Fibroblast of villous mesenchyme (primary cell): ENCODE data around the genes EVX2 and HOXD13.

DNA sequence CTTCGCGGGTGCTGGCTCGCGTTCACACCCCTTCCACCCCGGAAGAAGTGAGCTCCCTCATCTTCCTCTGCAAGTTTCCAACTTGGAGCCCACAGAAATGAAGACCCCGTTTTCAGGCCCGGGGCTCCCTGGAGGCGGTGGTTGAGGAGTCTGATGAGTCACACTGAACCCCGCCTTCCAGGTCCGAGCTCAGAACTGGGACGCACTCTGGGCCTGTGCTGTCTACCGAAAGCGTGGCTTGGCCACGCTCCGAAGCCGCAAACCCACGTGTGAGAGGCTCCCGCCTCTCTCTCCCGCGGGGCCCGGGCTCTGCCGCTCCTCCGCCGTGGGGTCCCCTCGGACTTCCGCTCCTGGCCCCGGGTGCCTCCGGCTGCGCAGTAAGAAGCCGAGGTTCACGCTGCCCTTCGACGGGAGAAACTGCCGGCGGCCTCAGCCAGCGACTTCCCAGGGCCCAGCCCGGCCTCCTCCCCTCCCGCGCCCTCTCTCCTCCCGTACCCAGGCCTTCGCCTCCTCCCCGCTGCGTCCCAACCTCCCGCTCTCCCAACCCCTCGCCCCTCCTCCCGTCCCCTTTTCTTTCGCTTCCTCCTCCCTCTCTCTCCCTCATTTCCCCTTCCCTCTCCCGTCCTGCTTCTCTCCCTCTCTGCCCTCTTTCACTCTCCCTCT lies 47.6 kb upstream of the SP3 start:
- CAGE, long polyA plus RNA: no peak

DNA sequence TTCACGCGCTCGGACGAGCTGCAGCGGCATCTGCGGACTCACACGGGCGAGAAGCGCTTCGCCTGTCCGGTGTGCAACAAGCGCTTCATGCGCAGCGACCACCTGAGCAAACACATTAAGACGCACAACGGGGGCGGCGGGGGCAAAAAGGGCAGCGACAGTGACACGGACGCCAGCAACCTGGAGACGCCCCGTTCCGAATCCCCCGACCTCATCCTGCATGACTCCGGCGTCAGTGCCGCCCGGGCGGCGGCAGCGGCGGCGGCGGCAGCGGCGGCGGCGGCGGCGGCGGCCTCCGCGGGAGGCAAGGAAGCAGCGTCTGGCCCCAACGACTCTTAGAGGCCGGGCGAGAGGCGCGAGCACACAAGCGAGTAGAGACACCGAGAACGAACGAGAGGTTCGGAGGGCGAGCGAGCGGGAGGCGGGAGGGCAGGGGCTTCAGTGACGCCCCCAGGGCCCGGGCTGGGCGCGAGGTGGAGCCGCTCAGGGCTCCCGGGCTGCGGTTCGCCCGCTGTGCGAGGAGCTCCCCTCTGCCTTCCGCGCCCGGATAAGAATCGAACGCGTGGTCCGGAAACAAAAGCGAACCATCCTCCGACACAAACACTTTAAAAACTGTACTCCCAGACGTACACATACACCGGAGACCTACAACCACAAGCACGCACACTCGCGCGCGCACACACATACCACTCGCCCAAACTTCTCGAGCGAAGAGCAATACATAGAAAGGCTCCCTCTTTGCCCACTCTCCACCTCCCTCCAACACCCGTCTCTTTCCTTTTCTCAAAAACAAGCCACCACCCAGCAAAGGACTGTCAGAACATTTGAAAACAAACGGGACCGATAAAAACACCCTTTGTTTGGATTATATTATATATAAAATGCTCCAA lies 2.7 kb downstream of the SP9 start:
- CAGE, long polyA plus RNA: no peak

GRCh38 chr2:174750858-174751583 lies 13.3 kb downstream of the CHRNA1 start:
- CAGE, long polyA plus RNA: no peak

DNA sequence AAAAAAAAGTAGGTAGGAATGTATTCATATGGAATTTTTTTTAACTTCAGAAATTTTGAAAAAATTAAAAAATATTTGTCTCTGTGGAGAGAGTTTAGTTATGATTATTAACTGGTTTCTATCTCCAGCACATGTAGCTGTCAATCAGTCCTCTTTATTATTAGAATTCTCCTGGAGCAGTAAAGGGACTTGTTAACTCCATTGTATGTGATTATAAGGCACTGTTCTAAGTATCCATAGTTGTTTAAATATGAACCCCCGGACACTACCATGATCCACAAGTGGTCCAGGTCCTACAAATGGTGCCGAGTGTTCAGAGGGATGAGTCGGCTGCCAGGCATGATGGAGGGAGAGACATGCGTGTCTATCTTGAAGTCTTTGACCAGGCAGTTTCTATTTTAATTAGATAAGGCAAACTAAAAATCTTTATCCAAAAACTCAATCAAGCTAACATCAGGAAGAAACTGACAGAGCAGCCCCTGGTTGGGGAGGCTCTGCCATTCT lies 468 bp downstream of the CHRNA1 start:
- CAGE, long polyA plus RNA: no peak

GRCh38 chr2:174846671-174847845 lies 82.8 kb upstream of the CHRNA1 start:
- CAGE, long polyA plus RNA: no peak

- CAGE, long polyA plus RNA: no peak
Measured at GRCh38 chr2:175127602-175127941, 40.4 kb downstream of the ATF2 start.

DNA sequence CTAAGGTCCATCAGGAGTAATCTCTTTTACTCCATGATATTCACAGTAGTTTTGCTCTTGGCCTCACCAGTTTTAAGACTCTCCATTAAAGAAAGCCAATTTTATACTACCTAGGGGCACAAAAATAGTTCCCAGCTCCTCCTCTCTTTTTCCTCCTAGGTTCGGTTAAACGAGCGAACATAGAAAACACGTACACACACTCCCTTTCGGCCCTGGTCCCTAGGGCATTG lies 1.0 kb downstream of the ATF2 start:
- CAGE, long polyA plus RNA: no peak

DNA sequence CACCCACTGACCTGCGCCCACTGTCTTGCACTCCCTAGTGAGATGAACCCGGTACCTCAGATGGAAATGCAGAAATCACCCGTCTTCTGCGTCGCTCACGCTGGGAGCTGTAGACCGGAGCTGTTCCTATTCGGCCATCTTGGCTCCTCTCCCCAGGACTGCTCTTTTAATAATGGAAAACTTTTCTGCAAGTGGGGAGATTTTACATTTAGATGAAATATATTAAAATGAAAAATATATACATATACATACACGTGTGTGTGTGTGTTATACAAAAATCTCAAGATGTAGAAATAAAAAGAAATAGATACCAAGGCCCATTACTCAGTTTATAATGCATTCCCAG lies 297.4 kb downstream of the LNPK start:
- CAGE, long polyA plus RNA: no peak

GRCh38 chr2:176002591-176003177 lies 617 bp upstream of the LNPK start:
- CAGE, long polyA plus RNA: no peak

- CAGE, long polyA plus RNA: no peak
Measured at GRCh38 chr2:176080571-176080939, 3.2 kb downstream of the EVX2 start.

GRCh38 chr2:176083240-176083692 lies 496 bp downstream of the EVX2 start:
- CAGE, long polyA plus RNA: no peak

DNA sequence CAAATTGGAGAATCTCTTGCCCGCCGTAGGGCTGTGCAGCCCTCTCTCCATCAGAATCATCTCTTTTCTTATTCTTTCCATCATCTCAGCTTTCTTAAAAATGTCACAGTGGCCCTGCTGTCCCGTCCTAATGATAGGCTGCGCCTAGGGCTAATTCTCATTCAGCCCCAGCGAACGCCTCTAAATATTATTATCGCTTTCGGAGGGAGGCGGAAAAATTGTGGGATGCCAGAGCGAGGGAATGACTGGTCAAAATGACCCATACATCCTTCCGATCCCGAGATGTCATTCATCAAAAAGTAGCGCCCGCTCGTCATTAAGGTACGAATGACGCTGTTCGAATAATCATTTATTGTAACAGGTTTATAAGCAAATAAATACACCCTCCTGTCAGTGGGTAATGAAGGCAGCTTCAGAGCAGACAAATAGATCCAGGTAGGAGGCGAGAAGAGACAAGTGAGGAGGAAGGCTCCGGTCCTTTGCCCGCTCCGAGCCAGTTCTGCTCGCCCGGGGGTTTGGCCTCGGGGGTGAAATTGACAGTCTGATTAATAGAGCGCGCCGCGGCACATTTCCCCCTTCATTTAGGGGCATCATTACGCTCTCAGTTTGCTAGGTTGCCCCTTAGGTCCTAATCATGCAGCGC lies at the start of gene EVX2:
TSS of gene EVX2 (minus strand) at position 270 of the 643 bp plus-strand sequence.
- CAGE, long polyA plus RNA: no peak

GRCh38 chr2:176092566-176093614 lies at the start of gene HOXD13:
Gene HOXD13, plus strand, starts transcription at chr2:176092721.
- CAGE, long polyA plus RNA: no peak

DNA sequence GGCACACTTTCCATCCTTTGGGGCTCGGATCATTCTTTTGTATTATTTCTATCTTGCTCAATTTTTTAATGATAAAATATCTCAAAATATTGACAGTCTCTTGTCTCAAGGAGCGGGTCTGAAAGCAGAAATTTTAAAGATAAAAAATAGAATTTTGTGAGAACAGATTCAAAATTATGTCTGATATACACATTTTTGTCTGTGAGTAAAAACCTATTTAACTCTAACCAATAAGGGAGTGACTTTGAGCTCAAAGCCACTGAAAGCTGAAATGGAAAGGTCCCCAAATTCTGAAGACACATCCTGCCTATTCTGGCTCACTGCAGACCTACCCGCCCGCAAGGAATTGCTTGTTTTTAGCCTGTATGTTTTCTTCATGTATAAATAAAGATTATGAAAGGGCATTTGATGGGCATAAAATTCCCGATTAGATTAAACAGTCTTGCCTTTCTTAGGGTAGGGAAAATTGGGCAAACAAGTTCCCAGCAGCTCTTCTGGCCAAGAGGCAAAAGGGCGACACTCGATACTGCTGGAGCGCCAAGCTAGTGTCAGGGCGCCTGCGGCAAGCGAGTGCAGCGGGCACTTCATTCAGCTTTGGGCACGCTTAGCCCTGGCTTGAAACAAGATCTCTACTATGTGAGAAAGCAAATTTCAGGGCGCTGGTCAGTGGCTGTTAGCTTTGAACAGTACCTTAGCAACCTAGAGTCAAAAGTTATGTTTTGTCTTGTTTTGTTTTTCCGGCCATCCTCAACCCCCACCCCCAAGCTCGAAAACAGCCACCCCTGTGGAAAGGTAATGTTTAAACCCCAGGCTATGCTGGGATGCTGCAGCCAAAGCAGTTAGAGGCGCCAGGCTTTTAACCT lies 2.7 kb upstream of the HOXD10 start:
- CAGE, long polyA plus RNA: no peak

GRCh38 chr2:176133488-176133762 lies 3.9 kb downstream of the HOXD8 start:
- CAGE, long polyA plus RNA: no peak

DNA sequence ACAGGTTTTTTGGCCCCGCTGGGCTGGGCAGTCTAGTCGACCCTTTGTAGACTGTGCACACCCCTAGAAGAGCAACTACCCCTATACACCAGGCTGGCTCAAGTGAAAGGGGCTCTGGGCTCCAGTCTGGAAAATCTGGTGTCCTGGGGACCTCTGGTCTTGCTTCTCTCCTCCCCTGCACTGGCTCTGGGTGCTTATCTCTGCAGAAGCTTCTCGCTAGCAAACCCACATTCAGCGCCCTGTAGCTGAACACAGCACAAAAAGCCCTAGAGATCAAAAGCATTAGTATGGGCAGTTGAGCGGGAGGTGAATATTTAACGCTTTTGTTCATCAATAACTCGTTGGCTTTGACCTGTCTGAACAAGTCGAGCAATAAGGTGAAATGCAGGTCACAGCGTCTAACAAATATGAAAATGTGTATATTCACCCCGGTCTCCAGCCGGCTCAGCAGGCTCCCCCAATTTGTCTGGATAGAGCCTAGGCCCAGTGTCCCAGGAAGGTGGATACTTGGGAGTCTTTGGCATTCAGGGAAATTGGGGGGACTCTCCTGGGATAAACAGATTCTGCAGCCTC lies 2.6 kb upstream of the HOXD4 start:
- CAGE, long polyA plus RNA: no peak

GRCh38 chr2:176160417-176161399 lies 3.6 kb downstream of the HOXD3 start:
- CAGE, long polyA plus RNA: no peak

DNA sequence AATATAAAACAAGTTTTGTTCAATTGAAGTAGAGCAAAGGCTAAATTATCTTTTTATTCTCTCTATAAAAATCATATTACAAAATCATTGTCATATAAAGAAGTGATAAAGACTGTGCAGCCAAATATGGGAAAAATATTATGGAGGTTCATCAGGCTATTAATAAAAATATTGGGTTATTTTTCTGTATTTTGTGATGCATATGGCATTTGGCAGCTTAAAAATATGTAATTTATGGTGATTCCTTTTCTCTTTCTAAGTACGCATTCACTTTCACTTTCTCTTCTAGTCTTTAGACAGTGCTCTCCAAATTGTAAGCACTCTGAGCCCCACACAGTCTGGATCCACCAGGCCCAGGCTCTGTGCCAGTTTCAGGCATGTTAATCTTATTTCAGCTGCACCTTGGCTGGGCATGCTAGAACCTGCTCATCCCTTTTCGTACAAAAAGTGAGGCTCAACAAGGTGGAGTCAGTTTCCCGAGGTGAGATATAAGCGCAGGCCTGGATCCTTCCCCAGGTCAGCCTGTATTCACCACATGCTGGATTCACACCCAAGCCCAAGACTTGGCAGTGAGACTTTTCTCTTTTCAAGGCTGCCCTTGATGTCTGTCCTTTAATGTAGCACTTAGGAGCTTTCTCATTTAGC lies 203.9 kb downstream of the MTX2 start:
- CAGE, long polyA plus RNA: no peak

GRCh38 chr2:177117344-177117696 lies 95.3 kb upstream of the HNRNPA3 start:
- CAGE, long polyA plus RNA: no peak

GRCh38 chr2:177218846-177219664 lies 6.5 kb downstream of the HNRNPA3 start:
- CAGE, long polyA plus RNA: no peak